ENCODE results near the gene PAM16.

- PRO-cap = no peak
- RAMPAGE, long total RNA = no peak
These were observed 4.2 kb downstream of the GLIS2 start for GRCh38 chr16:4319988-4320540.

DNA sequence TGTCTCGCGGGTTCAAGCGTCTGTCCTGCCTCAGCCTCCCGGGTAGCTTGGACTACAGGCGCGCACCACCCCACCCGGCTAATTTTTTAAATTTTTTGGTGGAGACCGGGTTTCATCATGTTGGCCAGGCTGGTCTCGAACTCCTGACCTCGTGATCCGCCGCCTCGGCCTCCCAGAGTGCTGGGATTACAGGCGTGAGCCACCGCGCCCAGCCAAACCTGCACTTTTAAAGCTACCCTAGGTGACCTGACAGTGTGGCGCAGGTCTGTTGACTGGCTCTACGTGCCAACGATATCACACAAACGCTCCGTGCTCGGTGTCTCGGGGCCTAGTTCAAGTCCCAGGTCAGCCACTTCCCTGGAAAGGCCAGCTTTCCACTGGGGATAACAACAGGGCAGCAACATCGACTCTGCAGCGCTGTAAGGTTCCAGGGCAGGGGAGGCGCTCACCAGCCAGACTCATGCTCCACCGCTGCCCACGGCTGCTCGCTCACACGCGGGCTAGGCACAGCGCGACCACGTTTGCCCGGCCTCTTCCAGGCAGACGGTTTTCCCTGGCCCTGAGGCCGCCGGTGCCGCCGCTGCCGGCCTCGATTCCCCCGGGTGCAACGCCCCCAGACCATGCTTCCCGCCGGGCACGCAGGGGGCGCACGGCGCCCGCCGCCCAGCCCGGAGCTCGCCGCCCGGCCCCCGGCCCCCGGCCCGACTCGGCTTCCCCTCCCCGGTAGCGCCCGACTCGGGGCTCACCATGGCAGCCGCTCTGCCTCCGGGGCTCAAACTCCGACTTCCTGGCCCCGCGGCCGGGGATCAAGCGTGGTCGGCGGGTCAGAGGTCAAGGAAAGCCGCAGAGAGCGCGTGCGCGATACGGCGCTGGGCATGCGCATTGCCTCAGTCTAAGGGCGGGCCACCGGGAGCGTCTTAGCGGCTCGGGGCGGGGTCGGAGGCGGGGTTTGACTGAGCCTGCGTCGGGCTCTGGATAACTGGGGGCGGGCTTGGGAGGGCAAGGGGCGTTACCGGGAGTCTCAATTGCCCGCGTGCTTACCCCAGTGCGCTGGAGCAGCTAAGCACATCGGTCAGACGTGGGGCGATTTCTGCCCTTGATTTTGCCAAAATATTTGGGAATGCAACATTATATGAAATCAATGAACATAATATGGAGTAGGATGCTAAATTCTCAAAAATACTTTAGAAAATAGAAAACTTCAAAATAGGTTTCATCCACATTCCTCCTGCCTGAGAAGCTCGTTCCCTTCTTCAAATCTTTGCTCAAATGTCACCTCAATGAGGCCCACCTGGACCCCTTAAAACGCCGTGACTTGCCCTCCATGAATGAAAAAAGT lies at the start of gene PAM16:
Gene PAM16 (minus strand): TSS at position 836 of the 1,339 bp plus-strand sequence.
- PRO-cap = no peak
- RAMPAGE, long total RNA = start-site peak on the minus strand centred at position 814 of the sequence, 26 bp wide, 97 and 76 reads in 2 replicates

DNA sequence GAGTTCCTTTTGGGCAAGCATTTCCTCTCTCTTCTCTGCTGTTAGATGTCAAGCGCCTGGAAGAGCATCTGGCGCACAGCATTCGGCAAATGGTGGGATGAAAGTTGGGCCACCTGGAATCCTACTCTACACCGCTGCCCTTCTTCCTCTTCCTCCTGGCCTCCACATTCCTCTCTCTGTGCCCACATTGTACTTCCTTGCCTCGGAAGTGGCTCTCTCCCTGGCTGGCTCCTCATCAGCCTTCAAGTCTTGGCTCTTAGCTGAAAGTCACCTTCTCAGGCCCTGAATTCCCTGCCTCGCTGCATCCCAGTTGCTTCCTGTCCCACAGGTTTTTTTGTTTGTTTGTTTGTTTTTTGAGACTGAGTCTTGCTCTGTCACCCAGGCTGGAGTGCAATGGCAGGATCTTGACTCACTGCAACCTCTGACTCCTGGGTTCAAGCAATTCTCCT lies 2.5 kb upstream of the PAM16 start:
- PRO-cap = no peak
- RAMPAGE, long total RNA = no peak

DNA sequence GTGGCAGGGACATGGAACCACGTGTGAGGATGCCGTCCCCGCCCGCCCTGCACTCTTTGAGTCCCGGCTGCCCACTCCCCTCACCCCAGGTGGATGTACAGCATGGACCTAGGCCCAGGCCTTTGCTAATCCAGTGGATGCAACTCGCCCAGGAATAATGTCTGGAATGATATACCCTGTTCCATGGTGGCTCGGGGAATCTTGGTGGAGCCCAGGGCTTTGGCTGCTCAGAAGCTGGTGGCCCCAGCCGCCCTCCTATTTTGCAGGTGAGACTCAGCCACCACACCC lies 9.5 kb upstream of the VASN start:
- PRO-cap = no peak
- RAMPAGE, long total RNA = no peak

DNA sequence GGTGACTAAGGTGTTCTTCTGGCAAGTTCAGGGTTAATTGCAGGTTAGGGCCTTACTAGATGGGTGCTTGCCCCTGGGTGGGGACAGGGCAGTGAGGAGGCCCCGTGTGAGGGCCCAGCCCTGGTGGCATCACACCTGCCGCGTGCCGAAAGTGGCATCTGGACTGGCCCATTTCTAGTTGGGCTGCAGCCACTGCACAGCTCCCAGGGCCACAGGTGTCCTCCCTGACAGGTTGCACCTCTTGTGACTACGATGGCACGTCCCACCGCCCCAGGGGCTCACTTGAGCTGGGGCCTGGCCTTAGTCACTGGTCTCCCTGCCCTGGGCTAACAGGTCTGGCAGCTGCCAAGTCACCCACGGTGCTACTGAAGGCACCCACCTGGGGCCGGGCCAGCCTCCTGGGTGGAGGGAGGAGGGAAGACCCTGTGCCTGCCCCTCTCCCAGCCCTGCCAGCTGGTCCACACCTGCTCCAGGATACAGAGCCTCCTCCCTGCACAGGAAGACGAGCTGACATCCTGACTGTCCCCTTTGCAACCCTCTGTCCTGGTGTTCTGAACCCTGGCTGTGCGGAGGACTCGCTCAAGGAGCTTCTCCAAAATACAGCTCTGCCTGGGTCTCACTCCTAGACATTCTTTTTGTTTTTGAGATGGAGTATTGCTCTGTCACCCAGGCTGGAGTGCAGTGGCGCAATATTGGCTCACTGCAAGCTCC lies 3.4 kb downstream of the VASN start:
- PRO-cap = no peak
- RAMPAGE, long total RNA = no peak

DNA sequence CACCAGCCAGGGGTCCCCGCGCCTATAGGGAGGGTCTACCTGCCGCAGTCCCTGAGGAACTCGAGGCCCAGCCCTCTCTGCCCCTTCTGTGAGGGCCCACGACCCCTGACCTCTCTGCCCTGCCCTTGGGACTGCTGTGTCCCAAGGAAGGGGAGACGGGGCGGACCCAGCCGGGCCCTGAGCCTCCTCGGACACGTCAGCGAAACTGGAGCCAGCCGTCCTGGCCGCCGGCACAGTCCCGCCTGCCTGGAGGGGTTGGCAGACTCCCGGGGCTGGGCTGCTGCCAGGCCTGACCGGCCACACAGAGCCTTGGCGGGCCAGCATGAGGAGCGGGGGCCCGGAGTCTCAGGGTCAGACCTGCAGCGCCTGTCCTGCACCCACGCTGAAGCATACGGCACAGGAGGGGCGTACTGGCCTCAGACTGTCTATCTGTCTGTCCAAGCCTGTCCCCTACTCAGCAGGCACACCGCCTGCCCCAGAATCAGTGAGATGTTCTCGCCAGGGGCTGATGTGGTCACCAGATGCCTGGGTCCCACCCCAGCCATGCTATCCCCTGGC lies 4.5 kb downstream of the VASN start:
- PRO-cap = bidirectional peak, plus-strand start at position 312 of the sequence, minus-strand start at position 207 of the sequence
- RAMPAGE, long total RNA = no peak

DNA sequence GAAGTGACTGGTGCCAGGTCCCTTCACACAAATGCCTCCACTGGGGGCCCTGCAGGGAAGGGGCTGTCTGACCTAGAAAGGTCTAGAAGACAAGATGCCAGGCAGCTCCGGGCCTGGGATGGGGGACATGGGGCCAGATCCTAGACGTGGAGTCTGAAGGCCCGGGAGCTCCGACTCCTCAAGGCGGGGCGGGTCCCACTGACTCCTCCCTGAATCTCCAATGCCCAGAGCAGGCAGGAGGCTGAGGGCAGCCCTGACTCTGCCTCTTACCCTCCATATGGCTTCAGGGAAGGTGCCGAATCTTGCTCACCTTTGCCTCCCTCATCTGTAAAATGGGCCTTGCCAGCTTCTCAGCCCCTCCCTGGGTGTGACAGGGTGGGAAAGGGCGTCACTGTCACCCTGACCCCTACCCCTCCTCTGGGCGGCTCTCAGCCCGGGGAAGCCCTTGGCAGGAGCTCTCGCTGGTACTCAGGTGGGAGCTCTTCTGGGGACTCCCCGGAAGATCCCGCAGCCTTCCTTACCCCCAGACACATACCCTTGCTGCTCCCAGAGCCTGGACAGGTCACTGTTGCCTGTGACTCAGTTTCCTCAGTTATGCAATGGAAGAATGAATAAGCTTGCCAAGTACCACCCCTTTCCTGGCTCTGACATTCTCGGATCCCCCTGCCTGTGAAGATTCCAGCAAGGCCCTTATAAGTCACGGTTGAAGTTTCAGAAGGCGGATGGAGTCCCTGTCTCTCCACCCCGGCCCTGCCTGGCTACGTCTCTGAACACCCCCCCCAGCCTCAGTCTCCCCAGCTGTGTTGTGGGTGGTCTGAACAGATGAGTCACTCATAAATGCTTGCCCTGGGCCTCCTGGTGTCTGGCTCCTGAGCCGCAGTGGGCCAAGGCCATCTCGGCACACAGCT lies 15.0 kb downstream of the VASN start:
- PRO-cap = no peak
- RAMPAGE, long total RNA = no peak

DNA sequence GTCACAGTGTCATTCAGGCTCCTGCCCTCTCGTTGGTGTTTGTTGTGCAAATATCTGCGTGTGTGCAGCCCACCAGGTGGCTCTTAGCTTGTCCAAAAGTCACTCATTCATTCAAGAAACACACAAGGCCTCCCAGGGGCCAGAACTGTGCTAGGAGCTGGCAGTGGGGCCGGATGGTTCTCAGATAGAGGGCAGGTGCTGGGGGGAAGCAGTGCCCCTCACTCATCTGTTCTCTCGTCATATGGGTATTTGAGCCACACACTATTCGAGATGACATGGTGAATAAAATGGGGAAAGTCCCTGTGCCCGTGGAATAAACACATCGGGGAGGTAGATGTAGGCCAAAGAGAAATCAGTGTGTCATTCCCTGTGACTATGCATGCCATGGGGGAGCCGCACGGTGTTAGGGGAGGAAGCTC lies 18.1 kb downstream of the VASN start:
- PRO-cap = no peak
- RAMPAGE, long total RNA = no peak

DNA sequence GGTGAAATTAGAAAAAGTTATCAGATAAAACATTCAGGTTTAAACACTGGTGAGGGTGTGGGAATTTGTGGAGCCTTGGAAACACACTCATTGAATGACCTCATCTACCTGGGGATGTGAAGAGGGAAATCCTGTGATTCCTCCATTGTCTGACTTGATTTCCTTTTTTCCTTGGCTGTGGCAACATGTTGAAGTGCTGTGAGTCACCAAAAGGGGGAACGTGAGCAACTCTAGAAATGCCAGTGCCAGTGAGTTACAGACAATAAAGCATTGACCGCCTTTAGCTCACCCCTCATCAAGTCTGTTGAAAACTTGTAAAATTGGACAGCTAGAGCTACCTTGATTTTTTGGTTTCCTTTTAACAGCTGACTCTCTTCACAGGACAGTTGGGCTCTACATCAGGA lies 1.8 kb downstream of the HMOX2 start:
- PRO-cap = no peak
- RAMPAGE, long total RNA = no peak

GRCh38 chr16:4501259-4501578 lies 25.0 kb downstream of the HMOX2 start:
- PRO-cap = no peak
- RAMPAGE, long total RNA = no peak

DNA sequence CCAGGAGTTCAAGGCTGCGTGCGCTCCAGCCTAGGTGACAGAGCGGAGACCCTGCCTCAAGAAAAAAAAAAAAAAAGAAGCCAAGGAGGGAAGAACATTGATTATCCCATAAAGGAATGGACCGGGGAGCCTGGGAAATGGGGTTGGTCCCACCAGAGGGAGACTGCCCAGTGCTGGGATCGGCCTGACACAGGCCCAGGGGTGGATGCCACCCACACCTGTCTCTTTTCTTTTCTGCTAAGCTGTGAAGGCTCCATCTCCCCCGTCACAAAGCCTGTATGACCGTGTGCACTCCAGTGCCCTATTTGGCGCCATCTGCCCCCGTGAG lies 15.7 kb downstream of the UBALD1 start:
- PRO-cap = unidirectional peak, minus-strand start at position 267 of the sequence
- RAMPAGE, long total RNA = no peak

- PRO-cap = no peak
- RAMPAGE, long total RNA = no peak
These were observed 996 bp downstream of the MGRN1 start for GRCh38 chr16:4625552-4626091.

GRCh38 chr16:4765428-4766084 lies 1.4 kb downstream of the ZNF500 start:
- PRO-cap = no peak
- RAMPAGE, long total RNA = no peak

- PRO-cap = no peak
- RAMPAGE, long total RNA = no peak
These were observed 1.9 kb upstream of the SMIM22 start for GRCh38 chr16:4793244-4793782.

- PRO-cap = no peak
- RAMPAGE, long total RNA = no peak
These were observed 16.7 kb downstream of the GLYR1 start for GRCh38 chr16:4830440-4830677.

- PRO-cap = no peak
- RAMPAGE, long total RNA = no peak
These were observed 27.6 kb downstream of the UBN1 start for GRCh38 chr16:4874595-4875640.

DNA sequence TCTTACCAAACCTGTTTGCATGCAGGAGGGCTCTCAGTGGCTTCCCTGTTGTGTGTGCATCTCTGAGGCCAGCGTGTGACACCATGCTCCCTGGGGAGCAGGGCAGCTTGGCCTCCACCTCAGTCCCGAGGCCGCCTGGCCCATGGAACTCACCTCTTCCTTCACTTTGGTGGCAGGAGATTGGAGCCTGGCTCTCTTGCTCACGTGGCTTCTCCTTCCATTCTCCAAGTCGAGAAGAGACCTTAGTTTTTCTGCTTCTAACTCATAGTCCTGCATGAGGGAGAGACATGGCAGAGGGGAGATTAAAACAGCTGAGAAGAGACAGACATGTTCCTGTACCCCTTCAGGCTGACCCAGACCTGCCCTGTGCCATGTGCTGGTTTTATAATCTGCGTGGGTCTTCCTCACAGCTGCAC lies 40.7 kb downstream of the UBN1 start:
- PRO-cap = no peak
- RAMPAGE, long total RNA = no peak

- PRO-cap = no peak
- RAMPAGE, long total RNA = no peak
These were observed 12.1 kb downstream of the PPL start for GRCh38 chr16:4924667-4925337.

DNA sequence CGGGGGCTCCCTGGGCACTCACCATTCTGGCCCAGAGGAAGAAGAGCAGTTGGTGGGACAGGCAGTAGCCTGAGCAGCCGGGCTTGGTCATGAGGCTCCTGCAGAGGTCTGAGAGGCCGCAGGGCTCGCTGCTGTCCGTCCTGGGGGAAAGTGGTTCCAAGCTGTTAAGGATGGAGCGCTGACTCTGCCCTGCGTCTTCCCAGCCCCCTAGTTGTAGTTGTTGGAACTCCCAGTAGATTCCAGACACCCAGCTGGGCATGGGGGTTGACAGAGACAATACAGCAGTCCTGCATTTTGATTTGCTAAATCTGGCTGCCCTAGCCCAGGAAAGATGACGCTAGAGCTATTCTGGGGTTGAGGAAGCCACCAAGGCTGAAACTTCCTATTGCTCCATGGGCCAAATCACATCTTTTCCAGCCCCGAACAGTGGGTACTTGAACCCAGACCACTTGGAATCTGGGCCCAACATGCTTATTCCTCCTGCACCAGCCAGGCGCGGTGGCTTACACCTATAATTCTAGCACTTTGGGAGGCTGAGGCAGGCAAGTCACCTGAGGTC lies 7.2 kb downstream of the C16orf89 start:
- PRO-cap = no peak
- RAMPAGE, long total RNA = no peak

DNA sequence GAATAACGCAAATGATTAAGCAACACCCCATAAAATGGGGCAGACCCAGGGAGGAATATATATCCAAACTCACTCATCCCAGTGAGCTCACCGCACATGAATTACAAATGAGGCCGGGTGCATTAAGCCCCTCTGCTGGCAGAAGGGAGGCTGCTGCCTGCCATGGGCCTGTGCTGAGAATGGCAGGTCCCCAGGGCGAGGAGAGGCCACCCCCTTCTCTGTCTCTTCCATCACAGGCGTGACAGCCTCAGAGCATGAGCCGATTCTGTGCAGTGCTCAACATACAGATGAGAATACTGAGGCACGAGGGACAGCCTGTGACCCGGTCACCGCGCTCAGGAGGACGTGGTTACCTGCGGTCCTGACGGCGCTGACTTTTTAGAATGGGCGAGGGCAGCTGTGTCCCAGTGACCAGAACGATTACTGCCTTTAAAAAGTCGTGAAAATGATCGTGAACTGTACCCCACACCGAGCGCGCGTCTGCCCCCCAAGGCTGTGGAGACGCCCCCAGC lies 612 bp downstream of the EEF2KMT start:
- PRO-cap = no peak
- RAMPAGE, long total RNA = no peak